Cardiac fibroblast (primary cell): ENCODE measurements around the gene TULP3.

DNA sequence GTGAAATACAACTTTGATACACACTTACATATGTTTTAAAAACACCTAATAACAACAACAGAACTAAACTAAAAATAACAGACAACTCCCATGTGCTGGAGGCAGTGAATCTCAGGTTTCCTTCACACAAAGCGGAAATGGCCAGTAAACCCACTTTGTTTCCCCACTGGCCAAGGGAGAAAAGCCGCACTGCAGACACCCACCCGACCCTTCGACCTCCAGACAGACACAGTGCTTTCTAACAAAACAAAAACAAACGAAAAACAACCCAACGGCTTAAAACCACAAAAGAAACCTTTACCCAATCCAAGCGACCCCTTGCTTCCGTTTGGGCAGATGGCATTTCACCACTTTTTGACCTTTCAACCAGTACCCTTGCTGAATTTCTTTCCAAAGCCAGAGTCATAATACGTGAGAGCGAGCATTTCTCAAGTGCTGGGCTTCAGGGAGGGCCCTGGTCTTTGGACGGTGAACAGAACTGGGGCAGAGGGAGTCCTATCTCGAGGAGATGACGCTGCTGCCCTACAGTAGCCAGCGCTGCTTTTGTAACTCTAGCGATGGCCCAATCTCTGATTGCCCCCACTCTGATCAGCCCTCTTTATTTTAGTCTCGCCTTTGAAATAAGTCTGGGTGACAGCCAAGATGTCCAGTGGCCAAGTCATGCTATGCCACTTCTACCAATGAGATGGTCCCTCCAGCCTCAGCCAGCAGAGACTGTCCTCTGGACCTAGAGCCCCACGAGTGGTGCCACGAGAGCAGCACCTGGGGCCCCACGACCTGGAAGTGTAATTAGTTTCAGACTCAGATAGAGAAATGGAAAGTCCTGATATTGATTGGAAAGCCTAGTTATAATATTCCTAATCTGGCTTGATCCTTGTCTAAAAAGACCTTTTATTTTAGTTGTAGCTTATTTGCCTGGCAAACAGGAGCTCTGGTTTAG, 21.9 kb upstream of the ADIPOR2 start:
- RRBS, result no CpG with 5 or more reads among the region's 19 CpGs

- RRBS, result no CpG with 5 or more reads among the region's 14 CpGs
Measured at GRCh38 chr12:1842313-1842817, 22.0 kb downstream of the LRTM2 start.

DNA sequence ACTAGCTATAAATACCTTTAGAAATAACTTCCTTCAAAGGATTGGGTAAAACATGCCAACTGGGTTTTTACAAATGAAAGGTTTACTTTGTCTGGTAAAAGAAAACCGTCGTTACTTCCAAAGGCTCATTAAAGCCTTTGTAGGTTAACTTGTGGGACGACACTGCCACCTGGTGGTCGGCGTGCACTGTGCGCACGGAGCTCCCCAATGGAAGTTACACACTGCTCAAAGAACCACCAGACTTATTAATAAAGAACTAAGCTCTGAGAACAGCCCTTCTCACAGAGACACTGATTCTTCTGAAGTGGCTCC, 21.5 kb upstream of the CACNA2D4 start:
- RRBS, result no CpG with 5 or more reads among the region's 7 CpGs

DNA sequence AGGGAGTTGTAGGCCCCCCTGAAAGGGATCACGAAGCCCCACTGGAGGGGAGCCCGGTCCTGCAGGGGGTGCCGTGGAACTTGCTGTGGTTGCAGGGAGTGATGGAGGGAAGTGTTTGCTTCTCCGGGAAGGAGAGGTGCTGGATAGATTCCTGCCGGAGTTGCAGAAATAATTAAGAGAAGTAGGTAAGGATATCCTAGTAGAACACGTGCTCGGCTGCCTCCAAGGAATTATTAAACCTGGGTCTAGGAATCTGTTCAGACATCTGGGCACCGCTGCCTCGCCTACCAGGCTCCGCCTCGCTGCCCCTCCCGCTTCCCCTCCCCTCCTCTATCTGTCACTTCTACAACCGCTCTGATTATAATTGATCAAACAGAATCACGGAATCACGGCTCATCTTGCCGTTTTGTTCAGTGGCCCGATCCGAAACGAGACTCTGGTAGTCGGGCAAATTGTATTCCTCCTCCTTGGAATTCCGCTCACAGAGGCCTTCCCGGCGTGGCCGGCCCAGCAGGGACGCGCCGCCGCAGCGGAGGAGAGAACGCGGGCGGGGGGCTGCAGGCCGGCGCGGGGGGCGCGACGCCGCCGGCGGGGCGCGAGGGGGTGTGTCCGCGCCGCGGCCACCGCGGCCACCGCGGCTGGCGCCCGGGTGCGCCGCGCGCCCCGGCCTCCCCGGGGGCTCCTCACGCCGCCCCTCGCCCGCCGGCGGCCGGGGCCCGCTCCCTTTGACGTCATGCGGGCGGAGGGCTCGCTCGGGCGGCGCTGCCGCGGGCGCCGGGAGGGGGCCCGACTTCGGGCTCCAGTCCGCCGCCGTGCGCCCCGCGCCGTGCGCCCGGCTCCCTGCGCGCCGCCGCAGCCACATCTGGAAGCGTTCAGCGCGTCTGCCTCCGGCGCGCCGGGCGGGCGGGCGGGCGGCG, 531 bp upstream of the CACNA1C start:
- RRBS, result 2% methylated on average over 59 of the region's 105 CpGs

DNA sequence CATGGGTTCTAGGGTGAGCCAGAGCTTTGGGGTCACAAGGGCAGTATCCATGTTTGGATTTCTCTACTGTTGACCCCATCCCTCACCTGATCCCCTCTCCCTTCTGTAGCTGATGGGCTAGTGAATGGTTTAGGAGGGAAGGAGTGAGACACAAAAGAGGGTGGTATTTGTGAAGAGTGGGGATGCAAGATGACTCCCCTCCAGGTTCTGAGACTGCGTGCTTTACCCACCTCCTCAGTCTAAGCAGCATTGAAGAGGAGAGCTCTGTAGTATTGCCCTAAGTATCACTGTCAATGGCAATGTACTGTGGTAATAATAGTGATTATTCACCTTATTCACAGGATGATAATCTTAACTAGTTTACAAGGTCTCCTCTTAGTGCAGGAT, 2.3 kb downstream of the CACNA1C start:
- RRBS, result no CpG with 5 or more reads among the region's 1 CpG

- RRBS, result no CpG with 5 or more reads among the region's 8 CpGs
Measured at GRCh38 chr12:2286563-2287200, 233.9 kb downstream of the CACNA1C start.

DNA sequence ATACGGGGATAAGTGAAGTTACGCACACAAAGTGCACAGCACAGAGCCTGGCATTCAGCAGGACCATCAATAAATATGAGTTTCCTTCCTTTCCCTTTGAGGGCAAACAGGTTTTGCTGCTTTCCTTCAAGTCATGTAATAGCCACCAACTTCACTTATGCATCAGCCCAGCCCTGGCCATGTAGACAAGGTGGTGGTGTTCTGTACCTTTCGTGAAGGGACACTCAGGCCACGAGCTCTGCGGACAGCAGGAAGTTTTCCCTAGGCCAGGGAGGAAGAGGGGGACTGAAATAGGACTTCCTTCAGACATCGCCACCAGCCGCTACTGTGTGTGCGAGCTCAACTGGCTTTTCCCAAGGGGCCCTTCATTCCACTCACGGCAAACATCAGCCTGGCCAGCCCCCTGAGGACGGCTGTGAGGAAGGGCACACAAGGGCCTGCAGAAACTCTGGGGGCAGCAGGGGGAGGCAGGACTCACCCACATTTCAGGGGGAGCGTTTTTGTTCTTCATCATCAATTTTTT, 272.9 kb downstream of the CACNA1C start:
- RRBS, result no CpG with 5 or more reads among the region's 11 CpGs

GRCh38 chr12:2335452-2336268, 282.9 kb downstream of the CACNA1C start:
- RRBS, result no CpG with 5 or more reads among the region's 5 CpGs

- RRBS, result no CpG with 5 or more reads among the region's 9 CpGs
Measured at GRCh38 chr12:2341303-2341748, 288.5 kb downstream of the CACNA1C start.

DNA sequence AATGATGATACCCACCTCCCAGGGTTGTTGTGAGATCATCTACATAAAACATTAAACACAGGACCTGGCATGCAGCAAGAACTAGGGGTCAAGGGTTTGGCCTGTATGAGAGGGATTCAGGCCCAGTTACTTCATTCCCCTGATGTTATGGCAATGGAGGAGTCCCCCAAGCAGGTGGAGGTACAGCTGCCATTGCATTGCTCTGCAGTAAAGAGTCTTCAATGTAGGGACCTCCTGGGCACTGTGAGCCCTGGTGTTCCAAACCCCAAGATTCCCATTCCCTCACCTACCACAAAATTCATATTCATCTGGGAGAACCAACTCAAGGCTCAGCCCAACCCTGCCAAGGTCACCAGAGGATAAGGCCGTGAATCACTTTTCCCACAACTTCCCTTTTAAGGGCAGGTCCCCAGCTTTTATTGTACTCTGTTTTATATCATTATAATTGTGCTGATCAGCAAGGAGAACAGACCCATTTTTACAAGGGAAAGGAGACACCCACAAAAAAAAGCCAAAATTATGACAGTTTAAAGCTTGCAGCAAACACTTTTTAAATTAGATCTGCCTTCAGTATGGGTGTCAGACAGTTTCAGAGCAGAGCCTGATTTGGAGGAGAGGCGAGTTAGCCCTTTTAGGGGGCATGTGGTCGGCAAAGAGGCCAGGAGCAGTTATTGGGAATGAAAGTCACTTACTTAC, 363.0 kb upstream of the FKBP4 start:
- RRBS, result no CpG with 5 or more reads among the region's 3 CpGs

- RRBS, result no CpG with 5 or more reads among the region's 20 CpGs
Measured at GRCh38 chr12:2798263-2799318, 3.8 kb downstream of the FKBP4 start.

DNA sequence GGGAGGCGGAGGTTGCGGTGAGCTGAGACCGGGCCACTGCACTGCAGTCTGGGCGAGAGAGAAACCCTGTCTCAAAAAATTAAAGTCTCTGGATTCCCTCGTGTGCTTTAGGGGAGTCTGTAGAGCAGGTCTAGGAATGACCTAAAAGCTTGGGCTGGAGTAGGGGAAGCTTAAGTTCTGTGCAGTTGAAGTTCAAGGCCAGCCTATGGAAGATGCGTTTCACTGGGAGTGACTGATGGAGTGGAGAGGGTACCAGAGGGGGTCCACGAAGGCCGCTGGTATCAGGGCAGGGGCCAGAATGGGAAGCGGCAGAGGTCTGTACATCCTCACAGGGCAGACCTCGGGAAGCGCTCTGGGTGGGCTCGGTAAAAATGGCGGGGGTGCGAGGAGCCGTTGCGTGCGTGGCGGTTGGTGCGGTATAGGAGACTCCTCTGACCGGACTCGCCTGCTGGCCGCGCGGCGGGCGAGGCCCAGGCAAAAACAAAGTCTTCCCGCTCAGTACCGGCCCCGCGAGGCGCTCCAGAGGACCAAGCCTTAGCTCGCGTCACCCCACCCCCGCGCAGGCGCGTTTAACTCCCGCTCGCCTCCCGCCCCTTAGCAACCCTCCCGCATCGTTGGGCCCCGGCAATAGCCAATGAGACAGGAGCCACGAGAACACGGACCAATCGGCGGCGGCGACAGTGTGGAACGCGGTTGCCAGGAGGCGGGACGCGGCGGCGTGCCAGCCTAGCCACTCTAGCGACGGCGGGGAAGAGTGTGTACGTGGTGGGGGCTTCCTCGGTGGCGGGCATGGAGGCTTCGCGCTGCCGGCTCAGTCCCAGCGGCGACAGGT, at the start of gene TULP3:
Gene TULP3 (plus strand): TSS at position 733 of the 832 bp plus-strand sequence.
- RRBS, result under 1% methylated on average over 12 of the region's 67 CpGs

GRCh38 chr12:2890991-2891944, 577 bp downstream of the TULP3 start:
- RRBS, result under 1% methylated on average over 8 of the region's 58 CpGs

DNA sequence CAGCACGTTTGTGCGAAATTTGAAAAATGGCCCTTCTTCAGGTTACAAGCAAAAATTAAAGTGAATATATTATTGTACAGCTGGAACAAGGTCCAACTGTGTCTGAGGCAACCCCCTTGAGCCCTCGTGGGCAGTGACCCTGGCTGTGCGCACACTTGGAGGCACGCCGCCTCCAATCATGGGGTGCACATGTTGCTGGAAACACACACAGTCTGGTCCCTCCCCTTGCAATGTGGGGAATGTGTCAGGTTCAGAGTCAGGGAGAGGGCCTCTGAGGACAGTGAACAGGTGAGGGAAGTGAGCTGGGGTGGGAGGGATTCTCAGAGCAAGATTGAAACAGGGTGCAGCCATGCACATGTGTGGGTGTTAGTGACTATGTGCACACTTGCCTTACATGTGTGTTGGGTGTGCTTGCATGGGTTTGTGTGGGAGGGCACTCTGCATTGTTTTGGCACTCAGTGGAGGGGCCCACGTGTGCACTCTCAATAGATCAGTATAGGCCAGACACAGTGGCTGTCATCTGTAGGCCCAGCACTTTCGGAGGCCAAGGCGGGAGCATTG, 9.6 kb downstream of the TSPAN9 start:
- RRBS, result no CpG with 5 or more reads among the region's 9 CpGs

GRCh38 chr12:3092658-3093457, 15.7 kb downstream of the TSPAN9 start:
- RRBS, result no CpG with 5 or more reads among the region's 15 CpGs

DNA sequence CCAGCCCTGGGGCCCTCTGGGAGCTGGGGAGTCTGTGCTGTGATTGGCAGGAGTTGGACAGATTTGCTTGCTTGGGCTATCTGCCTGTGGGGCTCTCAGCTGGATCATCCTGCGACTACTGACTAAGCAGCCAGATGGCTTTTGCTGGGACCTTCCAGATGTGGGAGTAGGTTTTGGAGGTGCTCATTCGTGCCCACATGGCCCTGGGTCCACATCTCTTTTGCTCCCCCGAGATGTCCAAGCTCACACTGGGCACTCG, 138.9 kb downstream of the TSPAN9 start:
- RRBS, result no CpG with 5 or more reads among the region's 4 CpGs

- RRBS, result no CpG with 5 or more reads among the region's 23 CpGs
Measured at GRCh38 chr12:3231196-3232053, 154.2 kb downstream of the TSPAN9 start.

DNA sequence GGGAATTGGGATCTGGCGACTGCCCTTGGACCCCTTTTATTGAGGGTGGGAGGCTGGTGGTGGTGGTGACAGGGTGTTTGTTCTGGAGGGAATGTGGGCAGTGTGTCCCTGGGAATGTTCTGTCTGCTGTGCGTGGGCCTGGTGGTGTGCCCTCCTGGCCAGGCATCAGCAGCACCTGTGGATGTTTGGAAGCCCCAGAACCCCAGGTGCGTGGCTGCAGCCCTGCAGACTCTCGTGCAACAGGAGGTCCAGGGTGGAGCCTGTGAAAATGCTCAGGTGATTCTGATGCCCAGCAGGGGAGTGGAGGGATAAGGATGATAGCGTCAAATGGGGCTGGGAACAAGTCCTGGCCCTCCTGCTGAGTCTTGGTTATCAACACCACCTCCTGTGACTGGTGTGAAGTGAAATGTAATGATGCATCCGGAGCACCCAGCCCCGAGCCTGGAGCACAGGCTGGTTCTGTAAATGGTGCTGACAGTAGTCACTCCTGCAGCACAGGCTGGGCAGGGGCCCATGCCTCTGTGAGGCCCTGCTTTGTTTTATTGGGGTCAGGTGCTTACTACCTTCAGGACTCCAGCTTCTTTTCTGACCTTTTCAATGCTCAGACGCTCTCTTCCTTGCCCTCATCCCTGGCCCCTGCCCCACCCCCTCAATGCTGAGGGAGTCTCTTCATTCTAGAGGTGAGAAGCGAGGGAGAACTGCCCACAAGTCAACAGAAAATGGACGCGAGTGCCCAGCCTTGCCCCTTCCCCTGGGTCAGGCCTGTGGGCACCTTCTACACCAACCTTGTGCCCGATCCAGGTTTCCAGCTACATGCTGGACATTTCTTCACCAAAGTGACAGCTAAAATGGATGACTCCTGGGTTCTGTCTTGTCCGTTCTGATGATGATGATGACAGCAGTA, 176.8 kb downstream of the TSPAN9 start:
- RRBS, result no CpG with 5 or more reads among the region's 13 CpGs

GRCh38 chr12:3492907-3494363, 2.4 kb downstream of the PRMT8 start:
- RRBS, result no CpG with 5 or more reads among the region's 72 CpGs

DNA sequence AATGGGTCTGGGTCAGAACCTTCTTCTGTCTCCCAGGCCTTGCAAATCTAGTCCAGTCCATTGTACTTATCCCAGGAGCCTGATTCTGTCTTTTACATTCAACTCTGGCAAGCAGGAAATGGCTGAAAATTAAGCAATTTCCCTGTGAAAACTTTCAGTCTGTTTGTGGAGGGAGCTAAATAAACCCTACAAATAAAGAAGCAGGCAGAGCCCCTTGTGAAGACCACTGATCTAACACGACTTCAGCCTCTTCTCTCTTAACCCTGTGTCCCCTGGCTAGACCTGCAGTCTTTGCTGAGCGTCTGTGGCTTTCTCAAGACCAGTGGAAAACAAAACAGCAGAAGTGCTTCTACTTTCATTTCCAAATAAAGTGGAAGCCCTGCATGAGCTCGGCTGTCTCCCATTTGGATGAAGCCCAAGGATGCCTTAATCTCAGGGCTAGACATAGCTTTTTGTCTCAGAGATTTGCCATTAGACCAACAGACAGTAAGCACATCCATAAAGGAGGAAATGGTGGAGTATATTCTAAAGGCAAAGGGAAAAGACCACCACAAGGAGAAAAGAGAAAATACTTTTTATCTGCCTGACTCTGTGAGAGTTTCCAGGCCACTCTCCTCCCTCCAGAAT, 48.2 kb downstream of the CRACR2A start:
- RRBS, result no CpG with 5 or more reads among the region's 3 CpGs